HepG2 (cell line): ENCODE data around the genes ZNF888, ERVV-2, ZNF677, VN1R2, MYADM, NDUFA3, LILRB3 and LILRB5.

DNA sequence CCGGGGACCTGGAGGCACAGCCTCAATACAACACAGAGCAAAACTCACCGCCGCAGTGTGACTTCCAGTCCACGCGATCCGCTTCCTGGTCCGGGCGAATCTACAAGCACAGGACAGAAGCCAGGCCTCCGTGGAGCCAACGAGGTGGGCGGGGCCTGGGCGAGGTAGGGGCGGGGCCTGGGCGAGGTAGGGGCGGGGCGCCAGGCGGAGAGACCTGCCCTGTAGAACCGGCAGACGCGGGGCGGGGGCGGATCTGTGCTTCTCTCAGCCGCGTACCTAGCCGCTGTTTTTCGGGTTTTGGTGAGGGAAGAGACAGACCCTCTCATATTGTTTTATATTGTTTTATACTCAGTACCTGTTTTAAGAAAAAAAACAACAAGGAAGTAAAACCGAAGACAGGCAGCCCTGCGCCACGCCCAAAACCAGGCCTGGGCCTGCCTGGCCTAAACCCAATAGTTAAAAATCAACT is at the start of gene ZNF888:
Gene ZNF888, minus strand, starts transcription at position 108 of the 469 bp plus-strand sequence.
- RRBS, 2 experiments, result 12 to 22% methylated on average over 5 of the region's 29 CpGs
CAGE:
- cytosol, long polyA minus RNA, result no peak
- cytosol, long polyA plus RNA, result no peak
- long polyA plus RNA, result no peak
- nucleus, long polyA minus RNA, result no peak
- nucleus, long polyA plus RNA, result no peak

DNA sequence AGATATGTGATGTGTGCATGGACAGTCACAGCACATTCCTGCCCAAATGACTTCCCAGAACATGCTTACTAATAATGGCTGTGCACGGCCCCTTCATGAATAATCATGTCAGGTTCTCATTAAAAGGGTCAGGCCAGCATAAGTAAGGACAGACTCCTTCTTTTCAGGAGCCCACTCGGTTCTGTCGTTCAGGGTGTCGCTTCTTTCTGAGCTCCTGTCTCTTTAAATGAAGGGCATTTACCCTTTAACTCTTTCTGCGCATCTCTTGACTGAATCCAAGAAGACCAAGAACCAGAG is at the start of gene ERVV-2:
Gene ERVV-2, plus strand, starts transcription at position 151 of the 297 bp plus-strand sequence.
- RRBS, 2 experiments, result no CpG with 5 or more reads among the region's 5 CpGs
CAGE:
- cytosol, long polyA minus RNA, result no peak
- cytosol, long polyA plus RNA, result no peak
- long polyA plus RNA, result no peak
- nucleus, long polyA minus RNA, result no peak
- nucleus, long polyA plus RNA, result no peak

- RRBS, 2 experiments, result 76 to 78% methylated on average over 6 of the region's 28 CpGs
CAGE:
- cytosol, long polyA minus RNA, result no peak
- cytosol, long polyA plus RNA, result no peak
- long polyA plus RNA, result no peak
- nucleus, long polyA minus RNA, result no peak
- nucleus, long polyA plus RNA, result no peak
Measured at GRCh38 chr19:53131870-53132576, 687 bp downstream of the ZNF415 start.

GRCh38 chr19:53254384-53255364 is at the start of gene ZNF677:
ZNF677 (minus strand) TSS chr19:53254873.
- RRBS, 2 experiments, result no CpG with 5 or more reads among the region's 74 CpGs
CAGE:
- cytosol, long polyA minus RNA, result no peak
- cytosol, long polyA plus RNA, result no peak
- long polyA plus RNA, result no peak
- nucleus, long polyA minus RNA, result no peak
- nucleus, long polyA plus RNA, result no peak

GRCh38 chr19:53257948-53258514 is at the start of gene VN1R2:
VN1R2 (plus strand) TSS chr19:53258292.
- RRBS, 2 experiments, result no CpG with 5 or more reads among the region's 12 CpGs
CAGE:
- cytosol, long polyA minus RNA, result no peak
- cytosol, long polyA plus RNA, result no peak
- long polyA plus RNA, result no peak
- nucleus, long polyA minus RNA, result no peak
- nucleus, long polyA plus RNA, result no peak

GRCh38 chr19:53396346-53396721 is 1.4 kb downstream of the ZNF765 start:
- RRBS, 2 experiments, result no CpG with 5 or more reads among the region's 4 CpGs
CAGE:
- cytosol, long polyA minus RNA, result no peak
- cytosol, long polyA plus RNA, result no peak
- long polyA plus RNA, result no peak
- nucleus, long polyA minus RNA, result no peak
- nucleus, long polyA plus RNA, result no peak

- RRBS, 2 experiments, result under 1% methylated on average over 4 of the region's 31 CpGs
CAGE:
- cytosol, long polyA minus RNA, result no peak
- cytosol, long polyA plus RNA, result no peak
- long polyA plus RNA, result no peak
- nucleus, long polyA minus RNA, result no peak
- nucleus, long polyA plus RNA, result no peak
Measured at GRCh38 chr19:53432131-53433008, 586 bp downstream of the ZNF761 start.

DNA sequence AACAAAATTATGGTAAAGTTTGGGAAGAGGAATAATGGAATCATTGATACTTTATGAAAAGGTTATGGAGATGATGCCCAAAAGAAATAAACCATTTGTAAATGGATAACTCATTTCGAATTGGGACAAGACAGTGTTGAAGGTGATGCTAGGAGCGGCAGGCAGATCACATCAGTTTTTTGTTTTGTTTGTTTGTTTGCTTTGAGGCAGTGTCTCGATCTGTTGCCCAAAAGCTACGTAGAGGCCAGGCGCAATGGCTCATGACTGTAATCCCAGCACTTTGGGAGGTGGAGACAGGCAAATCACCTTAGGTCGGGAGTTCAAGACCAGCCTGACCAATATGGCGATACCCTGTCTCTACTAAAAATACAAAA is 8.0 kb upstream of the ZNF813 start:
- RRBS, 2 experiments, result no CpG with 5 or more reads among the region's 7 CpGs
CAGE:
- cytosol, long polyA minus RNA, result no peak
- cytosol, long polyA plus RNA, result no peak
- long polyA plus RNA, result no peak
- nucleus, long polyA minus RNA, result no peak
- nucleus, long polyA plus RNA, result no peak

GRCh38 chr19:53553402-53554327 is 15.7 kb downstream of the ZNF331 start:
- RRBS, 2 experiments, result 74 to 86% methylated on average over 5 to 8 of the region's 35 CpGs
CAGE:
- cytosol, long polyA minus RNA, result no peak
- cytosol, long polyA plus RNA, result no peak
- long polyA plus RNA, result no peak
- nucleus, long polyA minus RNA, result no peak
- nucleus, long polyA plus RNA, result no peak

DNA sequence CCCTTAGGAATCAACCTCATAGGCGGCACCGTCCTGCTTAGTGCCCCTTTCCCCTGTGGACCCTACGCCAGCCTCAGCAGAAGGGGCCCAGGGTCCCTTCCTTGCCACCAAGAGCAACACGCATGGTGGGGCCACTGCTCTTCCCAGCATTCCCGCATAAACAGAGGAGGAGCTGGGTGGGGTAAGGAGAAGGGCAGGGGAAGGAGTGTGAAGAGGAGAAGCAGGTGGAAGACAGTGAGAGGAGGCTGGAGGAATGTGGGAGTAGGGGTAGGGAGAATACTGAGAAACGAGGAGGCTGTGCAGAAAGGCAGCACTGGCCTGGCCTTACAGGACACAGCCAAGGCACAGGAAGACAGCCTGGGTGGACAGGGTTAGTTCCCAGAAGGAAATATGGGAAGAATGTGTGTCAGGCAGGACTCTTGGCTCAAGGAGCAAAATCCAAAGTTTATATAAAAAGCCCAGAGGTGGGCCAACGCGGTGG is 44.0 kb downstream of the ZNF331 start:
- RRBS, 2 experiments, result no CpG with 5 or more reads among the region's 8 CpGs
CAGE:
- cytosol, long polyA minus RNA, result no peak
- cytosol, long polyA plus RNA, result no peak
- long polyA plus RNA, result no peak
- nucleus, long polyA minus RNA, result no peak
- nucleus, long polyA plus RNA, result no peak

- RRBS, 2 experiments, result 92 to 95% methylated on average over 1 of the region's 17 CpGs
CAGE:
- cytosol, long polyA minus RNA, result no peak
- cytosol, long polyA plus RNA, result no peak
- long polyA plus RNA, result no peak
- nucleus, long polyA minus RNA, result no peak
- nucleus, long polyA plus RNA, result no peak
Measured at GRCh38 chr19:53809810-53810304, 14.3 kb downstream of the NLRP12 start.

- RRBS, 2 experiments, result no CpG with 5 or more reads among the region's 19 CpGs
CAGE:
- cytosol, long polyA minus RNA, result start-site peak on the plus strand at chr19:53867879-53867906, 1,122 reads
- cytosol, long polyA plus RNA, result start-site peak on the plus strand at chr19:53867879-53867912, 4,754 and 3,914 reads in 2 replicates
- long polyA plus RNA, result start-site peak on the plus strand at chr19:53867879-53867924, 3,804 and 3,510 reads in 2 replicates
- nucleus, long polyA minus RNA, result no peak
- nucleus, long polyA plus RNA, result start-site peak on the plus strand at chr19:53867881-53867924, 1,824 and 2,097 reads in 2 replicates
Measured at GRCh38 chr19:53867794-53868247, at the start of gene MYADM. MYADM (plus strand) TSS chr19:53867883.

- RRBS, 2 experiments, result 2% methylated on average over 4 of the region's 48 CpGs
CAGE:
- cytosol, long polyA minus RNA, result start-site peak on the plus strand at chr19:54102855-54102875, 18 reads
- cytosol, long polyA plus RNA, result start-site peak on the plus strand at chr19:54102855-54102875, 109 and 212 reads in 2 replicates
- long polyA plus RNA, result start-site peak on the plus strand at chr19:54102855-54102878, 301 and 593 reads in 2 replicates
- nucleus, long polyA minus RNA, result no peak
- nucleus, long polyA plus RNA, result start-site peak on the plus strand at chr19:54102866-54102878, 83 and 81 reads in 2 replicates
Measured at GRCh38 chr19:54102322-54102963, at the start of gene NDUFA3. NDUFA3 (plus strand) TSS chr19:54102855.

- RRBS, 2 experiments, result 89 to 98% methylated on average over 2 of the region's 13 CpGs
CAGE:
- cytosol, long polyA minus RNA, result no peak
- cytosol, long polyA plus RNA, result no peak
- long polyA plus RNA, result no peak
- nucleus, long polyA minus RNA, result no peak
- nucleus, long polyA plus RNA, result no peak
Measured at GRCh38 chr19:54109283-54109987, 6.0 kb downstream of the TFPT start.

DNA sequence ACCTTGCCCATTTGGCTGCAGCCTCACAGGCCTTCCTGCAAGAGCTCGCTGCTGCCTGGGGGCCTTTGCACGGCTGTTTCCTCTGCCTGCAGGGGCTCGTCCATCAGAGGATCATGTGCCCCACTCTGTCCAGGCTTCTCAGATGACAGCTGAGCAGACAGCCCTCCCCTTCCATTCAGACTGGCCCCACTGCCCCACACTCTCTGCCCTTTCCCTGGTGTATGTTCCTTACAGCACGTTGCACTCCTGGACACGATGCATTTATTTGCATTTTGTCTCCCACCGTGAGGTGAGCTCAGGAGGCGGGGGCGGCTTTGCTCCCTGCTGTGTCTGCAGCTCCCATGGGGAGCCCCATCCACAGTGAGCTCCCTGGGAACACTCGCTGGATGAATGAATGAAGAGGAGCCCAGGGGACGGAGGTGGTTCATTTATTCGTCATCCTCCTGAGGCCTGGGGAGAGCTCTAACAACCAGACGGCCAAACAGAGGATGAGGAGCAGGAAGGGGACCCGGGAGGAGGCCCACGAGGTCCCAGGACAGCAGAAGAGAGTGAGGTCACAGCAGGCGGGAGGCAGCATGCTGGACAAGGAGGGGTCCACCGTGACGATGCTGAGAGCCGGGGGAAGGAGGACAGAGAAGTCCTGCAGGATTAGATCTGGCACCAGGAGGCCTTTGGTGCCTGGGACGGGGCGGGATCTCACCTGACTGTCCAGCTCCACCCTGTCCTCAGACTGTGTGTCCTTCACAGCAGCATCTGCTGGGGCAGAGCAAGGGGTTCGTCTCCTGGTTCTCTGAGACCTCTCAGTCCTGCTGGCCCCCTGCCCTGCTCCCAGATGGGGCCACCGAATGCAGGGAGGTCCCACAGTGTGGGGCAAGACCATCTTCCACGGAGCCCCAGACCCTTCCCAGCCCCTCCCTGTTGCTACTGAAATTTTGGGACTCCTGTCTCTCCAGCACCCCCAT is 4.9 kb downstream of the LILRB3 start:
- RRBS, 2 experiments, result no CpG with 5 or more reads among the region's 23 CpGs
CAGE:
- cytosol, long polyA minus RNA, result no peak
- cytosol, long polyA plus RNA, result no peak
- long polyA plus RNA, result no peak
- nucleus, long polyA minus RNA, result no peak
- nucleus, long polyA plus RNA, result no peak

- RRBS, 2 experiments, result no CpG with 5 or more reads among the region's 26 CpGs
CAGE:
- cytosol, long polyA minus RNA, result no peak
- cytosol, long polyA plus RNA, result no peak
- long polyA plus RNA, result no peak
- nucleus, long polyA minus RNA, result no peak
- nucleus, long polyA plus RNA, result no peak
Measured at GRCh38 chr19:54222451-54223593, at the start of gene LILRB3. LILRB3 (minus strand) TSS chr19:54223007.

DNA sequence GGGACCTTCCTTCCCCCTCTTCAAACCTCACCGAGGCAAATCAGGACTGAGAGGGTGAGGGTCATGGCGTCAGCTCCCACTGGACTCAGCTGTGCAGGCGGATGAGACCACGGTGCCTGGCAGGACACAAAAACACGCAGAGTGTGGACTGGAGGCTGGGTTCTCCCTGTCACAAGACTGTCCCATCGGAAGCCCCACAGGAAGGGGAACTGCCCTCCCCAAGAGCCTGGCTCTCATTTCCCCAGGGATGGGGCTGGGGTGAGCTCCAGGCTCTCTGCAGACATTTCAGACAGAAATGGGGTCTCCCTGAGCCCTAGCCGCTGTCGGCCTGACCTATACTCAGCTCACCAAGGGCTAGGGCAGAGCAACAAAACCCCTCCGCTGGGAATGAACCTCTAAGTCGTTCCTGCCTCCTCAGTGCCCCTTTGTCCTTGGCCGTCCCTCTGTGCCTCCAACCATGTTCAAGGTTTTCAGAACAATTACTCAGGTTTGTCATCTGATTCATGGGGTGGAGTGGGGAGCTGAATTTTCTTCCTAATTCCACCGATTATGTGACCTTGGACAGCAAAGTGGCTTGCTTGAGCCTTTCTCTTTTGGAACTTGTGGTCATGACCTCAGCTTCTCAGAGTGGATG is at the start of gene LILRB5:
Gene LILRB5, minus strand, starts transcription at position 145 of the 634 bp plus-strand sequence.
- RRBS, 2 experiments, result no CpG with 5 or more reads among the region's 12 CpGs
CAGE:
- cytosol, long polyA minus RNA, result no peak
- cytosol, long polyA plus RNA, result no peak
- long polyA plus RNA, result no peak
- nucleus, long polyA minus RNA, result no peak
- nucleus, long polyA plus RNA, result no peak

DNA sequence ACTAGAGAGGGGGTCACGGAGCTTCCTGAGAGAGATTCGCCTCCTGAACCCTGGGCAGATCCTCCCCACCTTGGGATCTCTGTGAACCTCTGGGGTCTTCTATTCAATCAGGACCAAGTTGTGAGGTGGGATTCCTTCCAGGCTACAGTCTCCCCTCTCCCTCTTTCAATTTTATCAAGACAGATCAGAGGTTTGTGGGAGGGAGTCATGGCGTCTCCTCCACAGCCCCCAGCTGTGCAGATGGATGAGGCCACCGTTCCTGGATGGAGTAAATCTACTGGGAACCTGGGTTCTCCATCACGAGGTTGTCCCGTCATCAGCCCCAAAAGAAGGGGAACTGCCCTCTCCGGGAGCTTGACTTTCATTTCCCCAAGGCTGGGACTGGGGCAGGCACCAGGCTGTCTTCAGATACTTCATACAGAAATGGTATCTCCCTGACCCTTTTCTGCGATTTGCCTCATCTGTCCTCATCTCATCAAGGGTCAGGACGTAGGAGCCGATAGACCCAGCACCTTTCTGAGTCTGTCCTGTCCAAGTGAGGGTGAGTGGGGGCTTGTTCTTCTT is 9.9 kb downstream of the LILRB2 start:
- RRBS, 2 experiments, result no CpG with 5 or more reads among the region's 10 CpGs
CAGE:
- cytosol, long polyA minus RNA, result no peak
- cytosol, long polyA plus RNA, result no peak
- long polyA plus RNA, result no peak
- nucleus, long polyA minus RNA, result no peak
- nucleus, long polyA plus RNA, result no peak

- RRBS, 2 experiments, result no CpG with 5 or more reads among the region's 13 CpGs
CAGE:
- cytosol, long polyA minus RNA, result no peak
- cytosol, long polyA plus RNA, result no peak
- long polyA plus RNA, result no peak
- nucleus, long polyA minus RNA, result no peak
- nucleus, long polyA plus RNA, result no peak
Measured at GRCh38 chr19:54285243-54286043, 4.5 kb upstream of the LILRB2 start.

DNA sequence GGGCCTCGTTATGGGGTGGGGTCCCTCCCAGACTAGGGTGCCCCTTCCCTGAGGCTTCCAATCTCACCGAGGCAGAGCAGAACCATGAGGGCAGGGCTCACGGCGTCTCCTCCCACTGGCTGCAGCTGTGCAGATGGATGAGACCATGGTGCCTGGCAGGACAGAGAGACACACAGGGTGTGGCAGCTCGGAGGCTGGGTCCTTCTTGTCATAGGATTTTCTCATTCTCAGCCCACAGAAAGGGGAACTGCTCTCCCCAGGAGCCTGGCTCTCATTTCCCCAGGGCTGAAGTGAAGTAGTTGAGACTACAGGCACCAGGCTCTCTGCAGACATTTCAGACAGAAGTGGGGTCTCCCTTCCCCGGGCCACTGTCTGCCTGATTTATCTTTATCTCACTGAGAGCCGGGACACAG is 490 bp downstream of the LILRA5 start:
- RRBS, 2 experiments, result no CpG with 5 or more reads among the region's 7 CpGs
CAGE:
- cytosol, long polyA minus RNA, result no peak
- cytosol, long polyA plus RNA, result no peak
- long polyA plus RNA, result no peak
- nucleus, long polyA minus RNA, result no peak
- nucleus, long polyA plus RNA, result no peak